Peyer's patch (tissue), 4 donors: Measurements from ENCODE around the gene AMBP.

GRCh38 chr9:112169261-112169883, 5.7 kb downstream of the SUSD1 start:
- PRO-cap = no peak
- RAMPAGE, long total RNA, 4 experiments = no peak in any of the 4 experiments

DNA sequence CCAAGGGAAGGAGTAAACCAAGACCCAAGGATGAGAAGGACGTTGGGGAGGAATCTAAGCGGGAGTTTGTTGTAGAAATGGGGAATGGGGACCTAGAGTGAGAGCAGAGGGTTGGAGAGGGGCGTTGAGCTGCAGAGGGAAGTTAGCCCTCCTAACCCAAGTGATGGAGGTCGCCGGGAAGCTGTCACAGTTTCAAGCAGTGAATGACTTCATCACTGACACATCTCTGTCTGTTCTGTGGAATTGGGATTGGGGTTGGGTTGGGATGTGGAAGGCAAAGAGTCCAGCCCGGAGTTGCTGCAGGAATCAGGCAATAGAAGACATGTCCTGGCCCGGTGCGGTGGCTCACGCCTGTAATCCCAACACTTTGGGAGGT, 781 bp upstream of the SUSD1 start:
- PRO-cap = no peak
- RAMPAGE, long total RNA, 4 experiments = no peak in any of the 4 experiments

GRCh38 chr9:112180286-112180804, 5.2 kb upstream of the SUSD1 start:
- PRO-cap = no peak
- RAMPAGE, long total RNA, 4 experiments = no peak in any of the 4 experiments

GRCh38 chr9:112241842-112242537, 66.9 kb upstream of the SUSD1 start:
- PRO-cap = no peak
- RAMPAGE, long total RNA, 4 experiments = no peak in any of the 4 experiments

DNA sequence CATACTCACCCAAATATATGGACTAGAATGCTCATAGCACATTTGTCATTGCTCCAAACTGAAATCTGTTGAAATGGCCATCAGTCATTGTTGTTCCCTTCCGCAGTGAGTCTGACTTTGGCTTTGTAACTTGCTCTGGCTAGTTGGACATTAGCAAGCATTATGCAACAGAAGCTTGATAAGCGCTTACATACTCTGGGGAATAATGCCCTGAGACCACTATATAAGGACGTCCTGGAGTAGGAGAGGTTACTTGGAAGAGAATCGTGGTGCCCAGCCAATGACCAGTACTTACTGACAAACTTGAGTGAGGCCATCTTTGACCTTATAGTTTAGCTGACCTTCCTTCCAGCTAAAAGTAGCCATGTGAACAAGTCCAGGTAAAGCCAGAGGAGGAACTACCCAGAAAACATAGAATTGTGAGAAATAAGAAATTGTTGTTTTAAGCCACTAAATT, 9.1 kb downstream of the KIAA1958 start:
- PRO-cap = no peak
- RAMPAGE, long total RNA, 4 experiments = no peak in any of the 4 experiments

- PRO-cap = no peak
- RAMPAGE, long total RNA, 4 experiments = start-site peak on the plus strand in 1 of 4 experiments, at chr9:112809552-112810343 at its widest, 15 reads per replicate
These were observed 58.9 kb downstream of the SNX30 start for GRCh38 chr9:112809218-112810003.

- PRO-cap = no peak
- RAMPAGE, long total RNA, 4 experiments = no peak in any of the 4 experiments
These were observed 23.1 kb downstream of the SLC46A2 start for GRCh38 chr9:112867390-112868190.

DNA sequence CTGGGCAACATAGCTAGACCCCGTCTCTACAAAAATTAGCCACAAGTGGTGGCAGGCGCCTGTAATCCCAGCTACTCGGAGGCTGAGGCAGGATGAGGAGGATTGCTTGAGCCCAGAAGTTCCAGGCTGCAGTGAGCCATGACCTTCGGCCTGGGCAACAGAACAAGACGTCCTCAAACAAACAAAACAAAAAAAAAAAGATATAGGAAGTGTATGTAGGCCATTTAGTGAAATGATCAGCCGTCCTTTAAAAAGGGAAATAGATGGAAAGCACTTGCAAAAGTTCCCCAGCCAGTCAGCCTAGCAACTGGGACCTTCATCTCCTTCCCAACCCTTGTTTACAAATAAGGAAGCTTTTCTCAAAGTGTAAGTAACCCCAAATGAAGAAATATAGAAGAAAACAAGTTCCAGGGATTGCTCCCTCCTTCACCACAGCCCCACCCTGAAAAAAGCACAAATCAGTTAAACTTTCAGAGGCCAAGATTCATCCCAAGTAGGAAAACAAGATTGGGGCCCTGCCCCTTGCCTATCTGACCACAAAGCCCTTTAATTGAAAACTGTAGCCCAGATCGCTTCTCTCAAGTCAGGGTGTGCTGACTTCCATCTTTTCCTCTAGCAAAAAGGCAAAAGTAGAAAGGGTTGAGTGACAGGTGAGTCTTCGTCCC, 1.1 kb downstream of the SLC31A2 start:
- PRO-cap = no peak
- RAMPAGE, long total RNA, 4 experiments = no peak in any of the 4 experiments

- PRO-cap = no peak
- RAMPAGE, long total RNA, 4 experiments = no peak in any of the 4 experiments
These were observed 25.6 kb downstream of the SLC31A2 start for GRCh38 chr9:113176455-113176700.

GRCh38 chr9:113371572-113373016, 4.7 kb downstream of the HDHD3 start:
- PRO-cap = no peak
- RAMPAGE, long total RNA, 4 experiments = no peak in any of the 4 experiments

GRCh38 chr9:113398810-113399561, 2.1 kb downstream of the ALAD start:
- PRO-cap = no peak
- RAMPAGE, long total RNA, 4 experiments = no peak in any of the 4 experiments

GRCh38 chr9:113464502-113465164, 1.1 kb downstream of the RGS3 start:
- PRO-cap = no peak
- RAMPAGE, long total RNA, 4 experiments = no peak in any of the 4 experiments

GRCh38 chr9:113492139-113492830, 28.8 kb downstream of the RGS3 start:
- PRO-cap = no peak
- RAMPAGE, long total RNA, 4 experiments = no peak in any of the 4 experiments

GRCh38 chr9:113502963-113503670, 39.6 kb downstream of the RGS3 start:
- PRO-cap = no peak
- RAMPAGE, long total RNA, 4 experiments = no peak in any of the 4 experiments

- PRO-cap = no peak
- RAMPAGE, long total RNA, 4 experiments = no peak in any of the 4 experiments
These were observed 123.8 kb downstream of the RGS3 start for GRCh38 chr9:113587344-113587808.

GRCh38 chr9:113597864-113598847, 134.6 kb downstream of the RGS3 start:
- PRO-cap = no peak
- RAMPAGE, long total RNA, 4 experiments = no peak in any of the 4 experiments

DNA sequence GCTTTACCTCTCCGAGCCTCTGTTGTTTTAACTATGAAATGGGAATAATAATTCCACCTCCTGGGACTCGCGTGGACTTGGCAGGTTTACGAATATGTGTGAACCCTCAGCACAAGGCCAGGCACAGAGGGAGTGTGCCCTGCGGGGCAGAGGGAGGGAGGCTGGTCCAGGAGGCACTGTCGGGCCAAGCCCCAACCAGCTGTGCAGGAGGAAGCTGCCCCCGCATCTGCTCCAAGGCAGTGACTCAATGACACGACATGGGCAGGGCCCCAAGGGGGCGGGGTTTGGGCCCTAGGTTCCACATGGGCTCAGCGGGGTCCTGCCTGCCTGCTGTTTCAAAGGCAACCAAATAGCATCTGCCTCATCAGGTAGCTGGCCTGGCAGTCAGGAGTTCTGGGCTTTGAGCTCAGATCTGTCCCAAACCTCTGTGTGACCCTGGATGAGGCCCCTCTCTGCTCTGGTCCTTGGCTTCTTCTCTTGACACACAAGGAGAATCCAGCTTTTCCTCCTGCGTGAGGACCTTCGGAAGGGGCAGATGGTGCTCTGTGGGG, 138.6 kb downstream of the RGS3 start:
- PRO-cap = no peak
- RAMPAGE, long total RNA, 4 experiments = no peak in any of the 4 experiments

DNA sequence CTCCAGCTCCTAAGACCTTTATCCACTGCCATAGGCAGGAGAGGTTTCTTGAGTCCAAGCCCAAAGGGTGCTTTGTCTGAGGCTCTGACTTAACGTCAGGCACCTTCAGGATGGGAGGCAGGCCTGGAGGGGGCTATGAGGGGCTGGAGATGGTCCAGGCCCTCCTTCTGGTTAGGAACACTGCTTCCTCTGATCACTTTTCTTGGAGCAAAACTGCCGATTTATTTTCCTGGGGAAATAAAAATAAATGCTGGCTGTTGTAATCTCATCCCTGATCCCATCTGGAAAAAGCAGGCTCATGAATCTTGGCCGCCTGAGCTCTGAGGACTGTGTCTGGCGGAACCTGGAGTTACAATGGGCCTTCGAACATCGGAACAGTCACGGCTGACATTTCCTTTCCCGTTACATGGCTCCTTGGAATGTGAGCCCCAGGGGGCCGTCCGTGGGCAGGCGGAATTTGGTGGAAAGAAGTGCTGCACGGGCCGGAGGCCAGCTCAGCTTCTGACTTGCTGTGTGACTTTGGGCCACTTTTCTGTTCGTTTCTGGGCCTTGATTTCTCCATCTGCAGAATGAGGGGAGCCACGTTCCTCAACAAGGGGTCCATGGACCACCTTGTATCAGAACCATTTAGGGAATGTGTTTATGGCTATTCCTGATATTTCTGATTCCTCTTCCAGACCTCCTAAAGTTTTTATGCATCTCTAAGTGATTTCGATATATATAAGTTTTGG, 157.9 kb downstream of the RGS3 start:
- PRO-cap = unidirectional peak, minus-strand start at position 322 of the sequence
- RAMPAGE, long total RNA, 4 experiments = no peak in any of the 4 experiments

- PRO-cap = no peak
- RAMPAGE, long total RNA, 4 experiments = no peak in any of the 4 experiments
These were observed 79.2 kb downstream of the ZNF618 start for GRCh38 chr9:113955178-113955844.

- PRO-cap = no peak
- RAMPAGE, long total RNA, 4 experiments = no peak in any of the 4 experiments
These were observed at the start of gene AMBP for GRCh38 chr9:114077906-114078848. Gene AMBP (minus strand): TSS chr9:114078300.